Hair follicular keratinocyte (primary cell): ENCODE results near the genes LINGO3, GADD45B and SGTA.

DNA sequence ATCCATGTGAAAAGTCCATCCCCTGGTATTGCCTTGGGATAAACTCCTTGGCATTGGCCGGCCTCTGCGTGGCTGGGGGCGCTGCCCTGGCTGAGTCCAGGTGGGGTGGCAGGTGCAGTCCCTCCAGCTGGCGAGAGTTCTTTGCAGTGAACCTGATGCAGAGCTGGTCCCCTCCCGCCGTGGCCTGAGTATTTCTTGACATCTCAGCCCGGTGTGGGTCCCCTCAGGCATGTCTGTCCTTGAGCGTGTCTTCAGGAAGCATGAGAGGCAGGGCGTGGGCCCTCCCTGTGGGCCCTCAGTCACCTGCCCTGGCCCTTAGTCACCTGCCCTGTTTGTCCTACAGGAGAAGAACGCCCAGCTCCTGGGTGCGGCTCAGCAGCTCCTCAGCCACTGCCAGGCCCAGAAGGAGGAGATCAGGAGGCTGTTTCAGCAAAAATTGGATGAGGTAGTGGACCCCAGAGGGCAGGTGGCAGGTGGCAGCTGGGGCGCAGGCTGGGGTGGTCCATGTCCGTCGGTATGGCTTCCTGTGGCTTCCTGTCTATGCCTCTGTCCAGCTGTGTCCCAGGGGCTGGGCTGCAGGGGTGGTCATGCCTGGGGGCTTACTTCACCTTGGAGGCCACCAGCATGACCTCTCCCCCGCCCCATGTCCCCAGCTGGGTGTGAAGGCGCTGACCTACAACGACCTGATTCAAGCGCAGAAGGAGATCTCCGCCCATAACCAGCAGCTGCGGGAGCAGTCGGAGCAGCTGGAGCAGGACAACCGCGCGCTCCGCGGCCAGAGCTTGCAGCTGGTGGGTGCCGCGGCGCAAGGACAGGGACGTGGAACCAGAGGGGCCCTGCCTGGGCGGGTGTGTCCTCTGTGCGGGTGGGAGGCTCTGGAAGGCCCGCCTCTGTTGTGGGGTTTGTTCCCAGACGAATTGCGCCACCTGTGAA, 22.7 kb downstream of the PLEKHJ1 start:
- RAMPAGE, long total RNA = no peak

DNA sequence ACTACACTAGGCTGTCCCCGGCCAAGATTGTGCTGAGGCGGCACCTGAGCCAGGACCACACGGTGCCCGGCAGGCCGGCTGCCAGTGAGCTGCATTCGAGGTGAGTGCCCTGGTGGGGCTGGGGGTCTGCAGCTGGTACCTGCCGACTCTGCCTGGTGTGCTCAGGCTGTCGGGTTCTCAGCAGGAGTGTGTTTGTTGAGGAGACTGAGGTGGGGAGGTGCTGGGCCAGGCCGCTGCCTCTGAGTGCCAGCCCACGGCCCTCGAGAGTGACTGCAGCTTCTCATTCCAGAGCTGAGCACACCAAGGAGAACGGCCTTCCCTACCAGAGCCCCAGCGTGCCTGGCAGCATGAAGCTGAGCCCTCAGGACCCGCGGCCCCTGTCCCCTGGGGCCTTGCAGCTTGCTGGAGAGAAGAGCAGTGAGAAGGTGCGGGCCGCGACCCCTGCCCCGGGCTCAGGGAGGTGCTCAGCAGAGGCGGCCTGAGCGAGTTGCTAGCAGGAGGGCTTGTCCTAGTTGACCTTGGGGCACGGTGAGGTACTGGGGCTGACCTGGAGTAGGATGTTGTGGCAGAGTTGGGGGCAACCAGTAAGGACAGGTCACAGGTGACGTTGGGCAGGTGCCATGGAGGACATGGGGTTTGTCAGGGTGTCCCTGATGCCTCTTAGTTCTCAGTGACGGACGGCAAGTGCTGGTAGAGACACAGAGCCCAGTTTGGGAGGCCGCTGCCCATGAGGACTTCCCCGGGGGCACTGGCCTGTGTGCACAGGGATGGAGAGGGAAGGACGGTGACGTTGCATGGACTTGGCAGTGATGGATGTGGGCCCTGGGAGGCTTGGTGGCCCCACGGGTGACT, 19.2 kb downstream of the PLEKHJ1 start:
- RAMPAGE, long total RNA = no peak

- RAMPAGE, long total RNA = no peak
These were observed 4.6 kb downstream of the SF3A2 start for GRCh38 chr19:2240854-2241943.

- RAMPAGE, long total RNA = no peak
These were observed 5.1 kb downstream of the PEAK3 start for GRCh38 chr19:2276646-2277456.

- RAMPAGE, long total RNA = no peak
These were observed at the start of gene LINGO3 for GRCh38 chr19:2307981-2308650. Gene LINGO3, minus strand, starts transcription at chr19:2308154.

DNA sequence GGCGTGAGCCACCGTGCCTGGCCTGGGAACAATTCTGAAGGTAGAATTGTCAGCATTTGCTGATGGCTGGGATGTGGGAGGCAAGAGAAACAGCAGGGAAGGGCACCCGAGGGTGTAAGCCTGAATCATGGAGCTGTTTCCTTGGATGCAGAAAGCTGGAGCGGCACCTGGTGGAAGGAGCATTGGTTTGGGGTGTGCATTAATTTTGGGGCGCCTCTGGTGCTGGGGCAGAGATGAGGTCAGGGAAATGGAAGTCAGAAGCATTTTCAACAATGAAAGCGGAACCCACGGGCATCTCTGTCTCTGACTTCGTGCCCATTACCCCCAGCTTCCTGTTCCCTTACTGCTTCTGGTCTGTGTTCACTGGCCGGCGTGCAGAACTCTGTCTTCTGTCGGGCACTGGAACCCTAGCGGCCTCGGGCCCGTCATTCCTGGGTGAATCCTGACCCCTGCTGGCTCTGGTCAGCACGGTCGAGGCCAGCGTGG, 7.8 kb upstream of the LINGO3 start:
- RAMPAGE, long total RNA = no peak

DNA sequence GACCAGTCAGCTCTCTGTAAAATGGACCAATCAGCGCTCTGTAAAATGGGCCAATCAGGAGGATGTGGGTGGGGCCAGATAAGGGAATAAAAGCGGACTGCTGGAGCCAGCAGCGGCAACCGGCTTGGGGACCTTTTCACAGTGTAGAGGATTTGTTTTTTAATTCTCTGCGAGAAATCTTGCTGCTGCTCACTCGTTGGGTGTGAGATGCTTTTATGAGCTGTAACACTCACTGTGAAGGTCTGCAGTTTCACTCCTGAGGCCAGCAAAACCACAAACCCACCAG, 32.9 kb downstream of the TMPRSS9 start:
- RAMPAGE, long total RNA = no peak

DNA sequence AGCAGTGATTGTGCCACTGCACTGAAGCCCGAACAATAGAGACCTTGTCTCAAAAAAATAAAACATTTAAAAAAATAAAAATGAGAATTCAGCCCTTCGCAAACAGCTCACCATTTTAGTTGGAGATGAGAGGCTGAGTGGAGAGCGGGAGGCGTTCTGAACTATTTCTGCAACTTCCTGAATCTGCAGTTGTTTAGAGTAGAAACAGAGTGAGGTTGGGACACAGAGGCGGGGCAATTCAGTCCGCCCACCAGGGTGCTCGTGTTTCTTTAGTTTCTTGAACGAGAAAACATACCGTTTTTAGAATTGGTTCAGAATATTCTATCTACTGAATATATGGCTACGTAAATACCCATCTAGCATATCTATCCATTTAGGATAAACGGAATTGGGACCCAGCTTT, 33.1 kb downstream of the TIMM13 start:
- RAMPAGE, long total RNA = no peak

DNA sequence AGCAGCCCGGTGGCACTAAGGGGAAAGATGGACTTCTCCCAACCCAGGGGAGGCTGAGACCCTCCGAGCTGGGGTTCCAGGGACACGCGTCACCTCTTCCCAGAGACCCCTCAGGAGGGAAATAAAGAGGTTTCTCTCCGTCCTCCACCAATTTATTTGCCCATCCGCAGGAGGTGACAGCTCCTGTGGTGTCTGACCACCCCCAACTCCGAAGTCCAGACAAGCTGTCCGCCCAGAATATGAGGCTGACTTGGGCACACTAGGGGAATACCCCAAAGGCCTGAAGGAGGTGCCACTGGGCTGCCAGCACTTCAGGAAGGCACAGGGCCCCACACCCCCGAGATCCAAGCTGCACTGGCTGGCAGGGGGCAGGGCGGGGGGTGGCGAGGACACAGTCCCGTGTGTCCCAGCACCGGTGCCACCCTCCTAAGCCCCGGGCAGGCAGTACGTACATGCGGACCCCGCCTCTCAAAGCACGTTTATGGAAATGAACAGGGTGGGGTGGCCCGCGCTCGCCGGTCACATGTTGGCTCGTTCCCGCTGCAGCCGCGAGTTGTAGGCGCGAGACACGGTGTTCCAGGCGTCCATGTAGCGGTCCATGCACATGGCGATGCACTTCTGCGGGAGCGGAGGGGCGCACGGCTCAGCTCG, 832 bp downstream of the TIMM13 start:
- RAMPAGE, long total RNA = no peak

GRCh38 chr19:2476078-2476983, at the start of gene GADD45B:
Gene GADD45B, plus strand, starts transcription at chr19:2476127.
- RAMPAGE, long total RNA = no peak

DNA sequence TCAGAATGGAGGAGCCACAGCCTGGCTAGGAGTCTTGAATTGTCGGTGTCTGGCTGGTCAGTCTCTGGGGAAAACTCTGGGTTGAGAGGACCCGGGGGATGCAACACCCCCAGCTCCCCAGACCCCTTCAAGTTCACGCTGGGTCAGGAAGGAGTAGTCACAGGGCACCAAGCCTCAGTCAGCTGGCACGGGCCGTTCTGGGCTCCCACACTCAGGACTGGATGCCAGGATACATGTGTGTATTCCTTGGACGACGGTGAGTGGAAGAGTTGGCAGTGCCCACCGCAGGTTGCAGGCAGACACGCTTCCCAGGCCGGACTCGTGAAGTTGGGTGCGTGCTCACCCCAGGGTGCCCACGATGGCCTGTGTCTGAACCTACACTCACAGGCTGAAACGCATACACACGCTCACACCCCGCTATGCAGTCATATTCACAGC, 5.5 kb downstream of the GADD45B start:
- RAMPAGE, long total RNA = no peak

DNA sequence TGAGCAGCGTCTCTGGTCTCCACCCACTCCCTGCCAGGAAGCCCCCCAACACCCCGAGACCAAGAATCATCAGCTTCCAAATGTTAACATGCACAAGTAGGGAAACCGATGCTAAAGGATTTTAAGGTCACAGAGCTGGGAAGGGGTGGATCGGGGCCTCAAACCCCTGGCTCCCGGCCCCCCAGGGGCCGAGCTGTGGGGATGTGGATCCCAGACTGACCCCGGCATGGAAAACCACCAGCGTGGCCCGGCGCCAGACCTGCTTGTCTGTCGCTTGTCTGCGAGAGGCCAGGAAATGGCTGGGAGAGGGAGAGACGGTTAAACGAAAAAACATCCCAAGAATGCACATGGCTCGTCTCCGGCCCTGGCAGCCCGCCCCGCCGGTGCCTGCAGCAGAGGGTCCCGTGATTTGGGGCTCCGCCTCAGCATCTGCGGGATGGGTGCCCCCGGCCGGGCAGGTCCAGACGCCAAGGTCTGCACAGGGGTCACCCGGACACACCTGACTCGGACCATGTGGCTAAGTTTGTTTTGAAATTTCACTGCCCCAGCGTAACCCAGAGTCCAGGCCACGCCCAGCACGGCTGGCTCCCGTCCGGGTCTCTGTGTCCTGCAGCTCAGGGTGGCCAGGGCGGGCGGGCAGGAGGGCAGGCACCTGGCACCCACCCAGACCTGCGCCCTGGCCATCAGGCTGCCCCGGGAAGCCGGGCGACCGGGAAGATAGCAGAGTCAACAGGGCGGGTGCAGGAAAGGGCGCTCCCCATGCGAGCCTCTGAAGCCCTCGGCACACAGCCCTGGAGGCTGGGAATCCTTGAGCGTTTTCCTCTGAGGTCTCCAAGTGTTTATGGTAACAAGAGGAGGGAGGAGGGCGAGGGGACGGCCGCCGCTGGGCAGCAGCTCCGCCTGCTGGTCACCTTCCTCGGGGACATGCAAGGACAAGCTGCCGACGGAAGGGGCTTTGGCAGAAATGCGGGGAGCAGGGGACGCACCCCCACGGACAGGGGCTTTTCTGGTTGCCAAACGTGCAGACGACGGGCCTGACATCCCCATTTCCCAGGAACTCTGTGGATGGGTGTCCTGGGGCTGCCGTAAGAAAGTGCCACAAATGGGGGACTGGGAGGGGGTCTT, 103.2 kb downstream of the GADD45B start:
- RAMPAGE, long total RNA = no peak

DNA sequence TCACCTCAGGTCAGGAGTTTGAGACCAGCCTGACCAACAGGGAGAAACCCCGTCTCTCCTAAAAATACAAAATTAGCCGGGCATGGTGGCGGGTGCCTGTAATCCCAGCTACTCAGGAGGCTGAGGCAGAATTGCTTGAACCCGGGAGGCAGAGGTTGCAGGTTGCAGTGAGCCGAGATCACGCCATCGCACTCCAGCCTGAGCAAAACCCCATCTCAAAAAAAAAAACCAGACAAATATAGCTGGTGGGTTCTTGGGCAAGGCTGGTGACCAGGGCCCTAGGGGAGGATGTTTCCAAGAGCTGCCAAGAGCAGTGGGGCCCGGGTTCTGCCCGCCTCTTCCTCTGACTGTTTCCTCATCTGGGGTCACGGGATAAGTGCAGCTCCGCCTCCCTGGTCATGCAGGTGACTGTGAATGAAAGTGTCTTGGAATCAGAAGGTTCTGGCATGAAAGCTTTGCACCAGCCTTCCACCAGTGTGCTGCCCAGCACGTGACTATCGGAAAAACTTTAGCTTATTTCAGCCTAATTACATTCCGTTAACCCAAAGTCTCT, 85.9 kb downstream of the GNG7 start:
- RAMPAGE, long total RNA = no peak

GRCh38 chr19:2722834-2723433, 1.8 kb upstream of the DIRAS1 start:
- RAMPAGE, long total RNA = no peak

DNA sequence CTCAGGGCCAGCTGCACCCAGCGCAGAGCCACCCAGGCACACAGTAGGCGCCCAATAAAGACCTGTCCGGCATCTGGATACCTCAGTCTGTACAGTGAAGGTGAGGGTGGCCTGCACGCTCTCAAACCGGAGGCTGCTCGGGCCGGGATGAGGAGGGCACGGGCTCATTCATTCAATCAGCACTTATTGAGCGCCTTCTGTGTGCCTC, 294 bp downstream of the SLC39A3 start:
- RAMPAGE, long total RNA = no peak

- RAMPAGE, long total RNA = no peak
These were observed at the start of gene SGTA for GRCh38 chr19:2783151-2783796. Gene SGTA, minus strand, starts transcription at chr19:2783273.

- RAMPAGE, long total RNA = no peak
These were observed 7.8 kb upstream of the ZNF554 start for GRCh38 chr19:2811702-2812436.

DNA sequence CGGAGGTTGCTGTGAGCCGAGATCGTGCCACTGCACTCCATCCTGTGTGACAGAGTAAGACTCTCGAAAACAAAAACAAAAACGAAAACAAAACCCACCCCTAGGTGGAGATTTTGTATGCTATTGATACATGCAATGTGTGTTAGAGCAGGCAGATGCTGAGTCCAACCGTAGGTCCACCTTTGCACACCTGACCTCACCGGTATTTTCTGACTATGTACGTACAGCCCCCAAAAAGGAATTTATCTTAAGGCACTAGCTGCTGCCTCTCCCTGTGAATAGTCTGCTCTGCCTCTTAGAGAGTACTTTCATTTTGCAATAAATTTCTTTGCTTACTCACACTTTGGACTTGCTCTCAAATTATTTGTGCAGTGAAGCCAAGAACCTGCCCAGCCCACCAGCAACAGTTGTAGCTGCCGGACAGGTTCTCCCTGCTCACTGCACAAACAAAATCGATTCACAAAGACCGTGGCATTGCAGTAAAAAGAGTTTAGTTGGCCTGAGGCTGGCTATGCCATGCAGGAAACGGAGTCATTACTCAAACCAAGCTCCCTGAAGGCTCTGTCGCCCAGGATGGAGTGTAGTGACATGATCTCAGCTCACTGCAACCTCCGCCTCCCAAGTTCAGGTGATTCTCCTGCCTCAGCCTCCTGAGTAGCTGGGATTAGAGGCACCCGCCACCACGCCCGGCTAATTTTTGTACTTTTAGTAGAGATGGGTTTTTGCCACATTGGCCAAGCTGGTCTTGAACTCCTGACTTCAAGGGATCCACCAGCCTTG, 8.3 kb upstream of the ZNF77 start:
- RAMPAGE, long total RNA = no peak

DNA sequence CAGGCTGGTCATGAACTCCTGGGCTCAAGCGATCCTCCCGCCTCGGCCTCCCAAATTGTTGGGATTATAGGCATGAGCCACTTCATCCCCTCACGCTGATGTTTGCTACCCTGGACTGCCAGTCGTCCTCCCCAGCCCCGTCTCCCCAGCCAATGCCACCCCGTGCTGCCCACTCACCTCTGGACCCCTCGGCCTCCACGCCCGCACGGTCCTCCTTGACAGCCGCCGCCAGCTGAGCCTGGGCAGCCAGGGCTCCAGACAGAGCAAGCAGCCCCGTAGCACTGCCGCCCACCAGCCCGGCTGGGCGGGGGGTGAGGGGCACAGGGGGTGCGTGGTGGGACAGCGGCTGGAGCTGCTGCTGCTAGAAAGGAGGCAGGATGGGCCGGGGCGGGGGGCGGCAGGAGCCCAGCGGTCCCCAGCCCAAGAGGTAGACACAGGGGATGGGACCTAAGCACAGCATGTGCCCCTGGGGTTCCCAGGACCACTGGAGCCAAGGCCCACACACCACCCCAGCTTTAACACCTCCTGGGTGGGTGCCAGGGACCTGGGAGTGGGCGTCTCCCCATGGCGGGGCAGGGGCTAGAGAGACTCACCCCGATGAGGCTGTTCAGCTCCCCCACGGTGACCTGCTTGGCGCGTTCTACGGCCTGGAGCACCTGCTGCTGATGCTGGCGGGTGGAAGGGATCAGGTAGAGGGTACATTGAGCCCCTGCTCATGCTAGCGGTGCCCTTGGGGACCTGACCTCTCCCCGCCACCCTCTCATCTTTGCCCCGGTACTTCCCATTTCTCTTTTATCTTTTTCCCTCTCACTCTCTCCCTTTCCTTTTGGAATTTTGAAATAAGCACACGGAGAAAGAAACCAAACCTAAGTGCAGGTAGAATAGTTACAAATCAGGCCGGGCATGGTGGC, 9.7 kb downstream of the TLE2 start:
- RAMPAGE, long total RNA = no peak

GRCh38 chr19:3061025-3061687, 1.1 kb downstream of the TLE5 start:
- RAMPAGE, long total RNA = no peak